Metanephros (tissue), 2 donors: Measurements from ENCODE around the genes PITPNM1 and NDUFS8.

- RAMPAGE, long total RNA: no peak
These were observed 1.2 kb upstream of the SSH3 start for GRCh38 chr11:67301962-67302634.

GRCh38 chr11:67312407-67313110 lies 9.2 kb downstream of the SSH3 start:
- RAMPAGE, long total RNA: no peak

GRCh38 chr11:67351068-67351997 lies 2.0 kb downstream of the POLD4 start:
- RAMPAGE, long total RNA: no peak

- RAMPAGE, long total RNA: no peak
These were observed 375 bp upstream of the POLD4 start for GRCh38 chr11:67353639-67354203.

GRCh38 chr11:67374886-67375507 lies 1.6 kb upstream of the CLCF1 start:
- RAMPAGE, long total RNA: no peak

DNA sequence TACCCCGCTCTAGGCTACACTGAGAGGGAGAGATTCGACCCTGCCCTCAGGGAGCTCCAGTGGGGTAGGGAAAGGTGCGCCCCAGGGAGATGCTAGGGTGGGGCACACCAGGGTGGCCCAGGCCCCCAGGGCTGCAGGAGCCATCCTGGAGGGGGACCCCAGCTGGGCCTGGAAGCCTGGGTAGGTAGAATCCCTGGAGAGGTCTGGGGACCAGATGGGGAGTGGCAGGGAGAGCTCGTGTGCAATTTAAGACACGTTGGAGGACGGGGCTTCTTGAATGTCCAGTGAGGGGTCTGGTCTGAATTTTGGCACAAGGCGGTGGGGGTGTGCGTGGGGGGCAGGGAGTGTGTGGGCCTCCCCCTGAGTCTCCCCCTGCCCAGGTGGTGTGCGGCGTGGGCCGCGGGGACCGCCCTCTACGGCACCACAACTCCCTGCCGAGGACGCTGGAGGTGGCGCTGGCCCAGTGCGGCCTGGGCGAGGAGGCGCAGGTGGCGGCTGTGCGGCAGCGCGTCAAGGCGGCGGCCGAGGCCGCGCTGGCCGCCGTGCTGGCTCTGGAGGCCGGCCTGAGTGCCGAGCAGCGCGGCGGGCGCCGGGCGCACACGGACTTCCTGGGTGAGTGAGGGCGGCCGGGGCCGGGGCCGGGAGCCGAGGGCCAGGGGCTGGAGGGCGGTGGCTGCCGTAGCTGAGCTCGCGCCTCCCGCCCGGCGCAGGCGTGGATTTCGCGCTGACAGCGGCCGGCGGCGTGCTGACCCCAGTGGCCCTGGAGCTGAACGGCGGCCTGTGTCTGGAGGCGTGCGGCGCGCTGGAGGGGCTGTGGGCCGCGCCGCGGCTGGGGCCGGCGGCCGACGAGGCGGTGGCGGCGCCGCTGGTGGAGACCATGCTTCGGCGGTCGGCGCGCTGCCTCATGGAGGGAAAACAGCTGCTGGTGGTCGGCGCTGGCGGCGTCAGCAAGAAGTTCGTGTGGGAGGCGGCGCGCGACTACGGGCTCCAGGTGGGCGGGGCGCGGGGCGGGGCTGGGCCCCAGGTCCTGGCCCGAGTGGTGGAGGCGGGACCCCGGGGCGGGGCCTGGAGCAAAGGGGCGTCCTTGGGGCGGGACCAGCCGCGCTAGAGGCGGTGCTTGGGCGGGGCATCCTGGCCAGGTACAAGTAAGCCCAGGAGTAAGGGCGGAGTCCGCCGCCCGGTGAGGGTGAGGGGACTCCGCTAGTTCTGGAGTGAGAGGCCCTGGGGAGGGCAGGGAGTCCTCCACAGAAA lies 5.2 kb downstream of the CARNS1 start:
- RAMPAGE, long total RNA: no peak

- RAMPAGE, long total RNA: no peak
These were observed 2.9 kb downstream of the PTPRCAP start for GRCh38 chr11:67434547-67434952.

GRCh38 chr11:67441827-67442736 lies 1.2 kb downstream of the CORO1B start:
- RAMPAGE, long total RNA: no peak

DNA sequence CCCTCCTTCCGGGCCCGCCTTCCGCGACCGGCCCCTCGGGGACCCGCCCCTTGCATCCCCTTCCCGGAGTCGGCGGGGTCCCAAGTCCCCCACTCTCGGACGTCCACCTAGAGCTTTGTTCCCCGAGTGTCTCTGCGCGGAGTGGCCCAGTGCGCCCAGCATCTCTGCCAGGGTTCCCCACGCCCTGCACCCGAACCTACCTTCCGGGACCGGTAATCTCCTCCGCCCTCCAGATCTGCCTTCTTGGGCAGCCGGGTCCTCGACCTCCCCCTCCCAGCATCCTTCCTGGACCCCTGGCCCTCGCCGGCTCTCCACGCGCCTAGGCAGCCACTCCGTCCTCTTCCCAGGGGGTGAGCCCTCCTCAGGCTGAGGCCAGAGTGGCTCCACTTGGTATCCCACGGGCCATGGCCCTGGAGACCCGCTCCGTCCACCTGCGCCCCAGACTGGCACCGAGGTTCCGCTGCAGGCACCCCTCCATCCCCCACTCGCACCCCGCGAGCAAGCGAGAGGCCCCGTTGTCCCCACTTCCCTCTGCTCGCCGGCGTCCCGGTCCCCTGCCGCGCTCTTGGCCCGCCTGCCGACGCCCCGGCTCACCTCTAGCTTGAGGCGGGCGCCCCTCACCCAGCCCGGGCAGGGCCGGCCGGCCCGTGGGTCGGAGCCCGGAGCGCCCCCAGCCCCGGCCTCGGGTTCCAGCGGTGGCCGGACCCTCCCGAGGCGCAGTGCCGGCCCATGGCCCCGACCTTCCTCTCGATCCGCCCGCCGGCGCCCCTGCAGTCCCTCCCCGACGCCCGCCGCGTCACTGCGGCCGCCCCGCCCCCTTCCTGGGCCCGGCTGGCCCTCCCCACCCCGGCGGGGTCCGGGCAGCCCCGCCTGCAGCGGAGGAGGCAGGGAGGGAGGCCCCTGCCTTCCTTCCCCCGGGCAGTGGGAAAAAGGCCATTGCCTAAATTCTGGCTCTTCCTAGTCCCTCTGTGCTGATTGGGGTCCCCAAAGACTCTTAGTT lies at the start of gene PITPNM1:
Gene PITPNM1 (minus strand): TSS at position 770 of the 1,000 bp plus-strand sequence.
- RAMPAGE, long total RNA: no peak

DNA sequence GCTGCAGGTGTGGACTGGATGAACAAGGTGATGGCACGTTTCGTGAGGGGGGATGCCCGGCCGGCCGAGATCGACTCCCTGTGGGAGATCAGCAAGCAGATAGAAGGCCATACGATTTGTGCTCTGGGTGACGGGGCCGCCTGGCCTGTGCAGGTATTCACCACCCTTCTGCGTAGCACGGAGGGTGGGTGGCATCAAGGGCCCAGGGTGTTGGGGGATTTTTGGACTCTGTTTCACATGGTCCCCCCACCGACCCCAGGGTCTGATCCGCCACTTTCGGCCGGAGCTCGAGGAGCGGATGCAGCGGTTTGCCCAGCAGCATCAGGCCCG lies 5.3 kb downstream of the NDUFV1 start:
- RAMPAGE, long total RNA: no peak

- RAMPAGE, long total RNA: no peak
These were observed 9.0 kb downstream of the NUDT8 start for GRCh38 chr11:67620714-67621146.

- RAMPAGE, long total RNA: no peak
These were observed 2.7 kb upstream of the NUDT8 start for GRCh38 chr11:67632304-67632996.

GRCh38 chr11:67644910-67645487 lies 5.4 kb upstream of the TBX10 start:
- RAMPAGE, long total RNA: no peak

GRCh38 chr11:67652564-67652953 lies 2.0 kb upstream of the ACY3 start:
- RAMPAGE, long total RNA: no peak

- RAMPAGE, long total RNA: no peak
These were observed 1.4 kb upstream of the ALDH3B1 start for GRCh38 chr11:68008389-68009460.

GRCh38 chr11:68011124-68011501 lies 986 bp downstream of the ALDH3B1 start:
- RAMPAGE, long total RNA: no peak

- RAMPAGE, long total RNA: no peak
These were observed 3.0 kb downstream of the ALDH3B1 start for GRCh38 chr11:68013111-68013601.

- RAMPAGE, long total RNA: no peak
These were observed 4.3 kb downstream of the ALDH3B1 start for GRCh38 chr11:68014270-68015081.

DNA sequence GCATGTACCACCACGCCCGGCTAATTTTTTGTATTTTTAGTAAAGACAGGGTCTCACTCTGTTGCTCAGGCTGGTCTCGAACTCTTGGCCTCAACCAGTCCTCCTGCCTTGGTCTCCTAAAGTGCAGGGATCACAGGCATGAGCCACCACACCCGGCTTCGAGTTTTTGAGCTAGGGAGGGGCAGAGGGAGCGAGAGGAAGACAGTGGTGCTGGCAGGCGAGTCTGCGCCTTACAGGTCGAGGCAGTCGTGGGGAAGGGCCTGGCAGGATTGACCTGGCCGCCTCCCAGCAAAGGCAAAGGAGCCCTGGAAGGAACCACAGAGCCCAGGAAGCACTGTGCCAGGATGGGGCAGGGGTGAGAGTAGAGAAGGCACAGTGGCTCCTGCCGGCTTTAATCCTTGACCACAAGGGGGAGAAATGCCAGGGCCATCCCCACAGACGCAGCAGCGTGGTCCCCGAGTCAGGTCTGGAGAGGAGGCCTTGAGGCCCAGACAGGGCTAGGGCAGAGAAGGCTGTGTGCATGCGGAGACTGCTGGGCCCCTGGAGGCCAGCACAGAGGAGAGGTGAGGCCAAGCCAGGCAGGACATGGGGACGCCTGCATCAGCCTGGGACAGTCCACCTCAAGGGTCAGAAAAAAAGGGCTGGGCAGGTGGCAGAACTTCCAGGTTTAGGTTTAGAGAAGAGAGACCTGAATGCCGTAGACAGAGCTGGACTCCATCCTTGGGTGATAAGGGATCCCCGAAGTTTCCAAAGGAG lies 9.9 kb upstream of the NDUFS8 start:
- RAMPAGE, long total RNA: no peak

DNA sequence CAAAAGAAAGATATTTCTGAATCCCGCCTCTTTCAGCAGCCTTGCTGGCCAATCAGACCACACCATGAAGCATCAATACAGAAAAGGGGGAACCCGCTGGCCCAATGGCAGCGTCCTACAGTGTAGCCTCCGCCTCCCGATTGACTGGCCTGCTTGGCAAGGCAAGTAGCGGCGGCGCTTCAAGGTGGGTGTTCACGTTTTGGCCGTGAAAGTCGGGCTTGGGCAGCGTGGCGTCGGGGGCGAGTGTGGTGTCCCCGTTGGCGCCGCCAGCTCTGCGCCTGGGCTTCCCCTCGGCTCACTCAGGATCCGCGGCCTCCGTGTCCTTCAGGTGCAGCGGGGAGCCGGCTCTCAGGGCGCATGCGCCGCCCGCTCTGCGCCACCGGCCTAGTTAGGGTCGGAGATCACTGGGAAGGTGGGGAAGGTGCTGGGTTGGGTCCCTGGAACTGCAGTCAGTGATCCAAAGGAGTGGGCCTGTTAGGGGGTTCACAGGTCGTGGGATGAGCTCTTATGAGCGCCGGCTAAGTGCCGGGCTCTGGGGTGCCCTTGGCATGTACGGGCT lies at the start of gene NDUFS8:
Gene NDUFS8 (plus strand): TSS at position 132 of the 559 bp plus-strand sequence.
- RAMPAGE, long total RNA: start-site peak on the plus strand centred at position 135 of the sequence, 73 bp wide, 3,614 and 840 reads in 2 replicates